HTR-8/SVneo (cell line): ENCODE data around the genes NOS2 and POLDIP2.

DNA sequence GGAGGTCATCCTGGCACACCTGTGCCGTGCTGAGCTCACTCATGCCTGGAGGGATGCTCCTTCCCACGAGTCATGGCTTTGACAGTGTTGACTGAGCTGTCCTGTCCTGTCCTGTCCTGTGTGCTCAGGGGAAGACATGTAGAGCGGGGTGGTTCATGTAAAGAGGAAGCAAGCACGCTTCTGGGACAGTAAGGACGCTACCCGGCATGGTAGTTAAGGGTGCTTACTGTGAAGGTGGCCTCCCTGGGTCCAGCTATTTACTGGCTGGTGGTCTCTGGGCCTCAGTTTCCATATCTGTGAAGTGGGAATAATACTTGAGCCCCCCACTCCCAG is 423 bp downstream of the LGALS9 start:
- RRBS, result no CpG with 5 or more reads among the region's 6 CpGs

- RRBS, result no CpG with 5 or more reads among the region's 4 CpGs
These were observed 4.5 kb downstream of the LGALS9 start for GRCh38 chr17:27635441-27635853.

DNA sequence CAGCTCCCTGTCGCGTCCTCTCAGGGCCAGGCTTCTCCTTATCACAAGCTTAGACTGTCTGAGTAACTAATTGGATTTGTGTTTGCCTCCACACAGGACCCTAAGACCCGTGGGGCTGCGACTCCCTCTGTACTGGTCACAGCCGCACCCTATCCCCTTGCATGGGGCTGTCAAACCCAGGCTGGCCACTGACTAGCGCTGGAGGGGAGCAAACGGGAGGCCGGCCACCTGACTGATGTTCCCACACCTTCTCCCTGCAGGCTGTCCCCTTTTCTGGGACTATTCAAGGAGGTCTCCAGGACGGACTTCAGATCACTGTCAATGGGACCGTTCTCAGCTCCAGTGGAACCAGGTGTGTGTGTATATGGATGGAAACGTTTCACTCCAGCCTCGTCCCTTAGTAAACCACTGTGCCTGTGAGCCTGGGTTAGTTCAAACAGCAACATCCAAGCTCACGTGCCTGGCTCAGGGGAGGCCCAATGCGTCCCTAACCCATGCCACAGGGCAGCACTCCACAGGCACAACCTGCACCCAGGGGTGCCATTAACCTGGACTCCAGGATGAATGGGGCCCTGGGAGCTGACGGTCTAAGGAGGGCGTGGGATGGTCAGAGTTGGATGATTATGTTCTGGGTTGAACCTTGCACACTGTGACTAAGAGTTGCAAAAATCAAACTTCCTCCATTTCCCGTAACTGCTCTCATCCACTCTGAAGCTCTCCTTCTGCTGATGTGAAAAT is 7.2 kb downstream of the LGALS9 start:
- RRBS, result no CpG with 5 or more reads among the region's 17 CpGs

GRCh38 chr17:27793477-27794350 is 6.6 kb downstream of the NOS2 start:
- RRBS, result 21% methylated on average over 41 of the region's 65 CpGs

DNA sequence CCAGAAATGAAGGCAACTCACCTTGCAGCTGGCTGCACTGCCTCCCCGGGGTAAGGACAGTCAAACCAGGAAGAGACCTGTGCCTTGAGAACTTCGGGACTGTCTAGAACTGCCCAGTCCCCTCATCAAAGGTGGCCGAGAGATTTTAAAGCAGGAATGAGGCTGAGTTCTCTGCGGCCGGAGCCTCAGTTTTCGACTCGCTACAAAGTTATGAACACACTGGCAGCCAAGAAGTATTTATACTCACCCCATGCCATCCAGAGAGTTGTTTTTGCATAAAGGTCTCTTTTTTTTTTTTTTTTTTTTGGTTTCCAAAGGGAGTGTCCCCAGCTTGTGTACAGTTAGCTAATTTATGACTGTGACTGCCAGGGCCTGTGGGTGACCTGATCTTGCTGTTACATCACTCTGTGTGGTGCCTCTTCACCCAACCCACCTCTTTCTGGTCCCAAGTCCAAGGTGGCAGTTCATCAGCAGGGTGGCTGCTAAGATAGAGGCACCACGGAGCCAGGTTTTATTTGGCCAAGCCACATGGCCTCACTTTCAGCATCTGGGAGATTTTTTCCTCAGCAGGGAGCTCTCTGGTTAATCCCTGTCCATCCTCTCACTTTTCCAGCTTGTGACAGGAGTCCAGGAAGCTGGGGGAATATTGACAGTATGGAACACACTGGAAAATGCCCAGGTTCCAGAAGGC is at the start of gene NOS2:
Gene NOS2, minus strand, starts transcription at position 212 of the 691 bp plus-strand sequence.
- RRBS, result no CpG with 5 or more reads among the region's 8 CpGs

- RRBS, result no CpG with 5 or more reads among the region's 4 CpGs
These were observed 12.2 kb upstream of the NLK start for GRCh38 chr17:28030223-28030770.

DNA sequence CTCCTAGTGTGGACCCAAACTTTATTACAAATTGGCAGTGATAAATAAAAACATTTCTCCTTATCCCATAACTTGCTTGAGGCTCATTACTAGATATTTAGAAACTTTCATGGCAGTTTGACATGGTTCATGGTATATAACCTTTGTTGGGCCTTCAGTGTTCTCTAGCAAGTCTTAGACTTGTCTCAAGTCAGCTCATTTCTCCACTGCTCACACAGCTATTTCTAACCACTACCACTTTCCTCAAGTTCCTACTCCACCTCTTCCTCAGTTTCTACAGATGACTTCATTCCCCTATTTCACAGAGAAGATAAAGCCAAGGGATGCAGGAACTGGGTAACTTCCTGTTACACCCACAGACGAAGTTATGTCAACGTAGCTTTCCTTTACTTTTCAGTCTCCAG is 23.2 kb downstream of the NLK start:
- RRBS, result no CpG with 5 or more reads among the region's 2 CpGs

GRCh38 chr17:28333831-28334687 is 1.2 kb downstream of the IFT20 start:
- RRBS, result no CpG with 5 or more reads among the region's 11 CpGs

DNA sequence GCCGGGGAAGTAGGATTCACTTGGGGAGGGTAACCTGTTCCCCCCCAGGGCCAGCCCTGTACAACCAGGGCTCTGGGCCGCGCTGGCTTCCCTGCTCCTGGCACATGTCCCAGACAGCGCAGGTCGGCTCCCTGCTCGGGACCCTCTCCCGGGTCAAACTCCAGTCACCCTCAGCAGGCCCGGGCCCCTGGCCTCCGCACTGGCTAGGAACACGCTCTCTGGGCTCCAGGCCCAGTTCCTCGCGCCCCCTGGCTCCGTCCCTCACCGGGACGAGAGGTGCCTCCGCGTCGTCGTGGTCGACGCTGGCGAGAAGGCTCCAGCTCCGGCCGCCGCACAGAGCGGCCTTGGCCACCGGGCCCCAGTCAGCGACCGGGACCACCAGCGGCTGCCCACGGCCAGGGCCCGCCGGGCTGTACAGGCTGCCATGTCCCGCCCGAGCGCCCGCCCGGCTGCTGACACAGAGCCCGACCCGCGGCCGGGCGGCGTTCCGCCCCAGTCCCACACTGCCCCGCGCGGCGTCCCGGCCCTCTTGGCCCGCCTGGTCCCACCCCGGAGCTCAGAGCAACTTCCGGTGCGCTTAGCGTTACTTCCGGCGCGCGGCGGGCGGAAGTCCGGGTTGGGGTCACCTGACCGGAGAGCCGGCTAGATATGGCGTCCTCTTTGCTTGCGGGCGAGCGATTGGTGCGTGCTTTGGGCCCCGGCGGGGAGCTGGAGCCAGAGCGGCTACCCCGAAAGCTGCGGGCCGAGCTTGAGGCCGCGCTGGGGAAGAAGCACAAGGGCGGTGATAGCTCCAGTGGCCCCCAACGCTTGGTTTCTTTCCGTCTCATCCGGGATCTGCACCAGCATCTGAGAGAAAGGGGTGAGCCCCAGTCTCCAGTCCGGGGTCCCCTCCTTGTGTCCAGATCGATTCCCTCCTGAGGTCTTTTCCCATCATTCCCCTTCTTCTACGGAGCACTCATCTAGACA is at the start of gene POLDIP2:
Gene POLDIP2, minus strand, starts transcription at position 505 of the 966 bp plus-strand sequence.
- RRBS, result 2% methylated on average over 45 of the region's 84 CpGs

DNA sequence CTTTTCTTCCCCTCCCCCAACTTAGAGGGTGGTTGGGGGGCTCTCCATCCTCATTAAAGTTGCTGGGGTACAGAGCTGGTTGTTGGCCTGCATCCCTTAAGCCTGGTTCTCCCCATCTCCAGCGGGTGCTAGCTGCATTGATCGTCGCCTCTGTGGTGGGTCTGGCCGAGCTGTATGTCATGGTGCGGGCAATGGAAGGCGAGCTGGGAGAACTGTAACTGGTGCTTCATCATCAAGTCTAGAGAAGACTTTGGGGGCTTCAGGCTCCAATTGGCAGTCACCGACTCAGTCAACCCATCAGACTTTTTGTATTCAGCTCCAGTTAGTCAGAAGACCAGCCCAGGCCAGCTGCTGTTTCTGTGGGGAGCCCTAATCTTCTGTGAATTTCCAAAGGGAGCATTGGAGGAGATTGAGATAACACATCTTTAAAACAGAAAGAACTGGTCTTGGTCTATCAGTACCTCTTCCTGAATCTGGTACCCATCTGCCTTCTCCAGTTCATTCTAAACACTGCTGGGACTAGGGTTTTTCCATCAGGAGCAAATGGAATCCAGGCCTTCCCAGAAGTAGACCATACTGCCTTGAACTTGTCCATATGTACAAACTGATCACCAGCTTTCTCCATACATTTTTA is 3.7 kb downstream of the TMEM199 start:
- RRBS, result no CpG with 5 or more reads among the region's 7 CpGs

DNA sequence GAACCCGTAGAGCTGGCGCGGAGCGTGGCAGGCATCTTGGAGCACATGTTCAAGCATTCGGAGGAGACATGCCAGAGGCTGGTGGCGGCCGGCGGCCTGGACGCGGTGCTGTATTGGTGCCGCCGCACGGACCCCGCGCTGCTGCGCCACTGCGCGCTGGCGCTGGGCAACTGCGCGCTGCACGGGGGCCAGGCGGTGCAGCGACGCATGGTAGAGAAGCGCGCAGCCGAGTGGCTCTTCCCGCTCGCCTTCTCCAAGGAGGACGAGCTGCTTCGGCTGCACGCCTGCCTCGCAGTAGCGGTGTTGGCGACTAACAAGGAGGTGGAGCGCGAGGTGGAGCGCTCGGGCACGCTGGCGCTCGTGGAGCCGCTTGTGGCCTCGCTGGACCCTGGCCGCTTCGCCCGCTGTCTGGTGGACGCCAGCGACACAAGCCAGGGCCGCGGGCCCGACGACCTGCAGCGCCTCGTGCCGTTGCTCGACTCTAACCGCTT is 9.8 kb downstream of the SARM1 start:
- RRBS, result no CpG with 5 or more reads among the region's 59 CpGs

DNA sequence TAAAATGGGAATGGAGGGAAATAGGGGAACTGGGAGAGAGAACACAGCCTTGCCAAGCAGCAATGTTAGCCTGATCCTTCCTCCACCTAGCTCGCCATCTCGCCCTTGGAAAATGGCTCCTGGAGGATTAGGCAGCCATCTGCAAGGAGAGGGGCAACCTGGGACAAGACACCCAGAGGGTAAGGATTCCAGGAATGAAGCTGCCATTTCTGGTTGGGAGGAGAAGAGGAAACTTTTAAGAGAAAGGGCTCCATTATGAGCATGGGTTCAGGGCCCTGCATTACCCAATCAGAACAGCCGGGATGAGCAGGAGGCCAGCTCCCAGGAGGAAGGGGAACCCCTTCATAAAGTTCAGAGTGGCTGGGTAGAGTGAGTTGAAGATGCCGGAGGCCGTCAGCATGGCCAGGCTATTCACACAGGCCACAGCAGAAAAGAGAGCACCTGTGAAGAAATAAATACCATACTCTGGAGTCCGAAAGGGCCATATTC is 5.6 kb downstream of the SLC46A1 start:
- RRBS, result over 99% methylated on average over 3 of the region's 6 CpGs

- RRBS, result no CpG with 5 or more reads among the region's 4 CpGs
These were observed 2.1 kb downstream of the SLC46A1 start for GRCh38 chr17:28403900-28404279.

DNA sequence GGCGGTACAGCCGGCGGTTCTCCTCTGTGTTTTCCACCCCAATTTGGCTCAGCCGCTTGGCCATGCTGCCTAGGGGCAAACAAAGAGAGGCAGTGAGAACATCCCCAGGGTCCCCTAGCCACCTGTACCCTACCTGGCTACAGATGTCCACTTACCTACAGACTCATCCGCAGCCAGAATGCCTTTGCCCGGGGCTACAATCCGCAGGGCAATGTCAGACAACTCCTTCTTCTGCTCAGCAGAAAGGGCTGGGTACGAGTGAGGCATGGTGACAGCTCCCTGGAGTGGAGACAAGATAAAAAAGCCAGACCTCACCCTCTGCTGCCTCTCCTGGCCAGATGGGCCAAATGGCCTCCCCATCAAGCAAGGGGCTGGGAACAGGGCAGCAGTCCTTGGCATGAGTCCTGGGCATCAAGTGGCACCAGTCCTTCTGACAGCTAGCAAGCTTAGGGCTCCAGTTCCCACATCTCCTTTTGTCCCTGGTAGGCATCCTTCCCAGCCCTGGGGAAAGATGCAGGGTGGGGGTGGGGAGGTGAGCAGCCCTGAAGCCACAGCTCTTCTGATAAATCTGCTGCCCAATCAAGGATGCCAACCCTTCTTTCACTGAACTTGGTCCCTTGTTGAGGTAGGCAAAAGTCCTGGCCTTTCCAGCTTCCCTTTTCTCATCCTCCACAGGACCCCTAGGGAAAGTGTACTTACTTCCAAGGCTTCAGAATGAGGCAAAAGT is 1.3 kb downstream of the ALDOC start:
- RRBS, result no CpG with 5 or more reads among the region's 8 CpGs

- RRBS, result 2% methylated on average over 12 of the region's 53 CpGs
These were observed 849 bp upstream of the SPAG5 start for GRCh38 chr17:28599335-28600413.

- RRBS, result no CpG with 5 or more reads among the region's 14 CpGs
These were observed 15.7 kb downstream of the SUPT6H start for GRCh38 chr17:28677414-28678394.

GRCh38 chr17:28684134-28685118 is 22.4 kb downstream of the SUPT6H start:
- RRBS, result no CpG with 5 or more reads among the region's 18 CpGs

GRCh38 chr17:28812022-28813239 is 30.2 kb downstream of the FAM222B start:
- RRBS, result 2% methylated on average over 16 of the region's 57 CpGs

DNA sequence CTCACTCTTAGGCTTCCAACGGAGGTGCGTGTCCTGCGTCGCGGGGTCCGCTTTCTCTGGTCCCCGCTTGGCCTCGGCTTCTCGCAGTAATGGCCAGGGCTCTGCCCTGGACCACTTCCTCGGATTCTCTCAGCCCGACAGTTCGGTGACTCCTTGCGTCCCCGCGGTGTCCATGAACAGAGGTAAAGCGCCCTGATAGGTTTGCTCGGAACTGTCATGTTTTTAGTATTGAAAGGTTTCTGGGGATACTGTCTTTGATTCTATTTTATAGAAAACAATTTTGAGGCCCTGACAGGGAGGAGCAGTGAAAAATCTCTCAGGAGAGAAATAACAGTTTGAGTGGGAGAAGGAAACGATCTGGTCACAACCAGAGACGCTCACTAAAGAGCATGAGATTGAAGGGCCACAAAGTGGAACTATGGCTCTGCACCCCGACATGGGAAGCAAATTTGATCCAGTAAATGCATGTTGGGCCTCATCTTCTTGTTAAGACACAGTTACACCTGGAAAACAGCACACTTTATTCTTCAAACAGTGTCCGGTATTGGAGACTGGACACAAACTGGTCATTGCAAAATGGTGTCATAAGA is 415 bp downstream of the ERAL1 start:
- RRBS, result no CpG with 5 or more reads among the region's 21 CpGs

GRCh38 chr17:28879453-28880550 is 17.7 kb downstream of the FLOT2 start:
- RRBS, result no CpG with 5 or more reads among the region's 13 CpGs